H7 (cell line): ENCODE data around the genes HGD, RABL3 and FBXO40.

- RAMPAGE, long total RNA = no peak
Measured at GRCh38 chr3:120449504-120450218, 1.1 kb downstream of the FSTL1 start.

- RAMPAGE, long total RNA = no peak
Measured at GRCh38 chr3:120469339-120469988, 18.7 kb upstream of the FSTL1 start.

- RAMPAGE, long total RNA = no peak
Measured at GRCh38 chr3:120555443-120556585, 40.3 kb upstream of the NDUFB4 start.

DNA sequence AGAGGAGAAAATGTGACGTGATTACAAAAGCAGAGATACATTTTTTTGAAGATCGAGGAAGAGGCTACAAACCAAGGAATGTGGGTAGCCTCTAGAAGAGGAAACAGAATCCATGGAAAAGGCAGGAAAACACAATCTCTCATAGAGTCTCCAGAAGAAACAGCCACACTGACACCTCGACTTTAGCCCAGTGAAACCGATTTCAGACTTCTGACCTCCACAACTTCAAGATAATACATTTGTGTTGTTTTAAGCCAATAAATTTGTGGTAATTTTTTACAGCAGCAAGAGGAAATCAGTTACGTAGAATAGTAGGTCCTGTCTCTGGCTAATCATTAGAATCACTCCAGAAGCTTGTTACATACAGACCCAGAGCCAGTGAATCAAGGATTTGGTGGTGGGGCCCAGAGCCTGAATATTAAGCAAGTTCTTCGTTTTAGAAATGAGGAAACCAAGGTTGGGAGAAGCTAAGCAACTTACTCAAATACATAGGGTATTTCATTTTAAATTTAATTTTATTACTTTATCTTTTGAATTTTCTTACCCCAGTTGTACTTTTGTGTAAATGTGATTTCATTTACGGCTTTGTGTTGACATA, 2.3 kb downstream of the HGD start:
- RAMPAGE, long total RNA = no peak

DNA sequence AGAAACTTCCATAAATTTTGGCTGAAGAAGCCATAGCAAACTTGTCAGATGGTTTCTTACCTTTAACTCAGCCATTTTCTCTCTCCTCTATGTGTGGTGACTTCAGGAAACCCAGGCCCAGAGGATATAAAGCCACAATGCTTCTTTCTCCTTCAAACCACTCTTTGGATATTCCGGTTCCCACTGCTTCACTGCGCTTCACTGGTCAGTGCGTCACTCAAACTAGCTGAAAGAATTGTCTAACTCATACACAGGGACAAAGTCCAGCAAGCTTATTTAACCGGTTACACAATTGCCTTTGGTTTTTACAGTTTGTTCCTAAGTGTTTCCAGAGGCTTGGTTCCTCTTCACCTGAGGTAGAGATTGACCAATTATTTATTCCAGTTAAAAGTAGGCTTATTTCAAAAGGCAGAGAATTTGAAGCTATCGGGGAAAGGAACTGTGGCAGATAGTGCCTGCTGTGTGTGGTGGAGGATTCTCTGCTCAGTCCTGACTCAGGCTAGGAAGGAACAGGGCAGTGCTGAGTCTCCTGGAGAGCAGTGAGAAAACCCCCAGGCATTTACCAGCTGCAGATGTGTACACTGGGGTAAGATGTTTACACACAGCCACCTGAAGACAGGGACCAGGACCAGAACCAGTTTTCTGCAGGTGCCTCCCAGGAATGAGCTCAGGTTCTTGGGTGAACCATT, at the start of gene HGD:
HGD (minus strand) TSS at position 203 of the 689 bp plus-strand sequence.
- RAMPAGE, long total RNA = no peak

GRCh38 chr3:120741940-120742898, at the start of gene RABL3:
Gene RABL3, minus strand, starts transcription at chr3:120742516.
- RAMPAGE, long total RNA = start-site peak on the minus strand at chr3:120742515-120742537, 96 reads; start-site peak on the plus strand at chr3:120742756-120742773, 318 reads

- RAMPAGE, long total RNA = no peak
Measured at GRCh38 chr3:120833337-120833829, 74.6 kb upstream of the STXBP5L start.

DNA sequence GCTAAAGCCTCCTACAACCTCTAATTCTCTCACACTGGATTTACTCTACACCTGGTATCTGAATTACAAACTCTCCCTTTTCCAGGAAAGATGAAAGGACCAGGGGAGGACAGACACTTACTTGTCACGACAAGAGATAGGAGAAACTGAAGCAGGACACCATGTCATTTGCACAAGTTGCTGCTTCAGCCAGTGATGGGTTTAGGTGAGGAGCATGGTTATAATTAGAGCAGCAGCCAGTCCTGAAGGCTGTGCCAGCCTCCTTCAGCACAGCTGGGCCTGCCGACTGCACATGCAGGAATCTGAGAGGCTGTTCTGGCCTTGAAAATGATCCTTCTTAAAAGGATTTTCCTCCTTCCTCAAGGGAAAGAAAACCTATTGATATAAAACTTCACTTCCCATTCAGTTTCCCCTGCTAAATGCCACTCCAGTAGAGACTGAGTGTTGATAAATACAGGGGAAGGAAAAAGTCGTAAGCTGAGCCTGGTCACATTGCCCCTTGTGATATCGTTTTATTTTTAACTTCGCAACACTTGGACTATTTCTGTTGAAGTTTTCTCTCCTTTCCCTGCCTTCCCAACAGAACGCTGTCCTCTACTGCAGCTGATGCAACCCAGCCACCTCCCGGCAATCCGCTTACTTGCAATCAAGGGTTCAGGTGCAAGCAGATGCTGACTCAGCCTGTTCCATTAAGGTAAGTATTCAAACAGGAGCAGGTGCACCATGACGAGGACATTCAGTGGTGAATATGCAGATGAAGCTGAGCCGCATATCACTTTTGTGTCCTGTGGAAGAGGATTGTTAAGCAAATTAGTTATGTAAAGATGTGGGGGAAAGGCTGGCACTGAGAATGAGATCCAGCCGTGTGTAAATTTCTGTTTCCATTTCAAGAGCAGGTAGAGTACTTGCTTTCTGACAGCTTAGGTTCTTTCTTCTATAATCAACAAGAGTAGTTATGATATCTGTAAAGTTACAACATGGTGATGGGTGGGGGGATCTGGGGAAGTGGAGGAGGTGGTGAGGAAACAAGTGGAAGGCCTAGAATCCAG, at the start of gene FBXO40:
FBXO40 (plus strand) TSS at position 571 of the 1,049 bp plus-strand sequence.
- RAMPAGE, long total RNA = no peak

GRCh38 chr3:121648350-121649104, 12.2 kb downstream of the HCLS1 start:
- RAMPAGE, long total RNA = no peak

DNA sequence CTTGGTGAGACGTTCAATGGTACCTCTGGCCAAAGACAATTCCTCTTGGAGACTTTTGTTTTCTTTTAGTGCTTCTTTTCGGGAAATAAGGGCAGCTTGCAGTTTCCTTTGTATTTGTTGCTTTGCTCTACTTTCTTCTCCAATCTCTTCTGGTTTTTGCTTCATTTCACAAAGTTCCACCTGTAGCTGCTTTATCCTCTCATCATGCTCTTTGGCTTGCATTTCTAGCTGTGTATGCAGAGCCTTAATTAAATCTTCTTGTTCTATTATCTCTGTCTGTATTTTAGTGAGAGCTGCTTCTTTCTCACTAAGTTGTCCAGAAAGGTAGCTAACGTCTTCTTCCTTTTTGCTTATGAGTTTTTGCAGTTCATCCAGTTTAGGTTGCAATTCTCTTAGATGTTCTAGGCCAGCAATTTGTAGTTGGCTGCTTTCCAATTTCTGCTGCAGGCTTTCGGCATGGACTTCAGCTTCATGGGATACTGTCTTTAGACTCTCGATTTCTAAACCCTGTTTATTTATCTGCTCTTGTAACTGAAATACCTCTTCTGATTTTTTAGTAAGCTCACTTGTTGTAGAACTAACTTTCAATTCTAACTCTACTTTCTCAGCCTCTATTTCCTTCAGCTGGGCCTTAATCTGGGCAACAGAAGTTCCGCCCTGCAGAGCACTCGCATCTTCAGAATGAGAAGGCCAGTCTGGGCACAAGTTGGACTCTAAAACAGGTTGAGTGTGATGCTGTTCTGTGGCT, 35.4 kb upstream of the HCLS1 start:
- RAMPAGE, long total RNA = no peak

- RAMPAGE, long total RNA = no peak
Measured at GRCh38 chr3:121836034-121836404, 1.0 kb downstream of the EAF2 start.

DNA sequence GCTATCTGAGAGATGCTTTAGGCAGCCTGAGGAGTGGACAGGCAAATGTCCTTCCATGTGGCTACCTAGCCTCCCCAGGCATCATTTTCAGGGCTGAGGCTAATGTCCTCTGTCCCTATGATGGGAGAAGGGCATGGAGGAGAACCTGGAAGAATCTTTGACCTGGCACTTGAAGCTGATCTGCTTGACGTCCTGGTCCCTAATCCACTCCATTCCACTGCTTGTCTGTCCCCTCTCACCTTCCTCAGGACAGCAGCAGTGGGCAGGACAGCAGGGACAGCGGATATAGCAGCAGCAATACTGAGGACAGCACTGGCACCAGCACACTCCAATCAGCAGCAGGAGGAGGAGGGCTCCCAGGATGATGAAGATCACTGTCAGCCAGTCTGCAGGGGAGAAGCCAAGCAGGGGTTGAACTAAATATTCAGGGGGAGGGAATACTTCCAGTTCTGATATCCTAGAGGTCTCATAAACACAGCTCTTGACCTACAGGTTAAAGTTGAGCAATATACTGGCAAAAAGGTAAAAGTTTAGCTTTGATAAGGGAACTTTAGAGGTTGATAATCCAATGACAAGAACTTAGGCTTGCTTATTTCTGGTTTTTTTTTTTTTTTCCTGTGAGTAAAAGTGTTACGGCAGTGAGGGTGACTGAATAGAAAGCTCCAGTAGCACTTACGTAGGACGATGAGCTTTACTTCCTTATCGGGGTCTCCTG, 20.8 kb downstream of the ILDR1 start:
- RAMPAGE, long total RNA = no peak

DNA sequence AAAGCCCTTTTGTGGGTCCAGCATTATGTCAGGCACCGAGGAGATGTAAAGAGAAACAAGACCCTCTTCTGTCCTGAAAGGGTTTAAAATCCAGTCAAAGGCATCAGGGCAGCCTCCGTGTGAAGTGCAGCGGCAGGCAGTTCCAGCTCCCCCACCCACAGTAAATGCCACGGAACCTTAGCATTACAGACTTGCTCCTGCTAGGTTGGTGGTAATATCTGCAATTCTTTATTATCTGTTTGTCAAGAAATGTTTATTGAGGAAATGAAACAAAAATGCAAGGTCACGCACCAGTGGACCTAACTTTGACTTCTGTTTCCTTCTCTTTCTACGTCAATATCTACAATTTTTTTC, 19.1 kb downstream of the ILDR1 start:
- RAMPAGE, long total RNA = no peak

DNA sequence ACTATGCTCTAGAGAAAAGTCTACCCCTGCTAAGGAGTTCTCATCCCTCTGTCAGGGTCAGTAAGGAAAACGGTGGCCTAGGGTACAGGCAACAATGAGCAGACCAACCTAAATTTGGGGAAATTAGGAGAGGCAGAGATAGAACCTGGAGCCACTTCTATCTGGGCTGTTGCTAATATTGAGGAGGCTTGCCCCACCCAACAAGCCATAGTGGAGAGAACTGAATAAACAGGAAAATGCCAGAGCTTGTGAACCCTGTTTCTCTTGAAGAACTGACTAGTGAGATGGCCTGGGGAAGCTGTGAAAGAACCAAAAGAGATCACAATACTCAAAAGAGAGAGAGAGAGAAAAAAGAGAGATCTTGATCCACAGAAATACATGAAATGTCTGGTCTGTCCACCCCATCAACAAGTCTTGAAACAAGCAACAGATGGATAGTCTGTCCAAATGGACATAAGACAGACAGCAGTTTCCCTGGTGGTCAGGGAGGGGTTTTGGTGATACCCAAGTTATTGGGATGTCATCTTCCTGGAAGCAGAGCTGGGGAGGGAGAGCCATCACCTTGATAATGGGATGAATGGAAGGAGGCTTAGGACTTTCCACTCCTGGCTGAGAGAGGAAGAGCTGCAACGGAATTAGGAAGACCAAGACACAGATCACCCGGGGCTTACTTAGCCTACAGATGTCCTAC, 63.3 kb upstream of the CASR start:
- RAMPAGE, long total RNA = no peak

- RAMPAGE, long total RNA = no peak
Measured at GRCh38 chr3:122560851-122561050, 3.3 kb downstream of the PARP9 start.

GRCh38 chr3:122565036-122565352, 856 bp downstream of the DTX3L start:
- RAMPAGE, long total RNA = no peak

DNA sequence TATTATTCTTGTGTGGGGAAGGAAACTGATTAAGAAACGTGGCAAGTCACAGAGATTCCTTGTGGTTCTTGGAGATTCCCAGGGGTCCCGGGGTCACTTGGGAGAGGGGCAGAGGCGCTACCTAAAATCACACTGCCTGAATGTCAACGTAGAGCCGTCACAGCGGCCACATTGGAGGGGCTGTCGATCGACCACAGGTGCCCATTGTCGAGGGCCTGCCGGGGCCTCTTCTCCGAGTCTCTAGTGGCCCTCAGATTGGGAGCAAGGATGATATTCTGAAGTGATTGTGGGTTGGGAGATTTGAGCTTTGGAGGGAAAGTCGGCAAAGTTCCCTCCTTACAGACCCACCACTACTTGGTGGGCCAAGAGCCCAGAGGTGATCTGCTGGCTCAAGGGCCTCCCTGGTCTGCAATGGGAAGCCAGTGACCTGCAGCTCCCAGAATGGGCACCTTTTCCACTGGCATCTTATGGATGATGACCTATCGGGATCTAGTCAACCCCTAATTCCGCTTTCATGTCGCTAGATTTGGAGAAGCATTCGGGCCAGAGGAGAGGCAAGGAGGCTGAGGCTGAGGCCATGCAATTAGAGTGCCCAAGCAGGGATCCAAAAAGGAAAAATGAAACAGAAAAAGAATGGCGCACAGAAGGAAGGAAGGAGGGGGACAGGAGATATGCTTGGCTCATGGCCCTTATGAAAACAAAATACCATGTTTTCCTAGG, 964 bp downstream of the PARP14 start:
- RAMPAGE, long total RNA = no peak

DNA sequence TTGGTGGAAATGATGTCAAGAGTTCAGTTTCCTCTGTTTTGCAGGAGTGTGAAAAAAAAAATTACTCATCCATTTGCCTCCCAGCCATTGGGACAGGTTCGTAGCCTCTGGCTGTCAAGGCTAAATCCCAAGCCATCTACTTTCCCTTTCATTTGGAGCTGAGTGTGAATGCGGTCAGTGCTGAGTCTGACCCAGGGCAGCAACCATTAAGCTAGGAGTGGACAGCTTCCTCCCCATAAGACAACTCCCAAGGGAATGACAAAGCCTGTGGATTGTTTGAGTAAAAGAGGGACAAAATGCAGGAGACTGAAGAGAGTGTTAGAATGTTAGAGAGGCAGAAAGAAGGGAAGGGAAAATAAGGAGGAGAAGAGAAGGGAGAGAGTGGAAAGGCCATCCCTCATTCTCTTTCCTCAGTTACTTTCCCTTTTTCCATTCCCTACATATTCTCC, 33.7 kb downstream of the PARP14 start:
- RAMPAGE, long total RNA = no peak

DNA sequence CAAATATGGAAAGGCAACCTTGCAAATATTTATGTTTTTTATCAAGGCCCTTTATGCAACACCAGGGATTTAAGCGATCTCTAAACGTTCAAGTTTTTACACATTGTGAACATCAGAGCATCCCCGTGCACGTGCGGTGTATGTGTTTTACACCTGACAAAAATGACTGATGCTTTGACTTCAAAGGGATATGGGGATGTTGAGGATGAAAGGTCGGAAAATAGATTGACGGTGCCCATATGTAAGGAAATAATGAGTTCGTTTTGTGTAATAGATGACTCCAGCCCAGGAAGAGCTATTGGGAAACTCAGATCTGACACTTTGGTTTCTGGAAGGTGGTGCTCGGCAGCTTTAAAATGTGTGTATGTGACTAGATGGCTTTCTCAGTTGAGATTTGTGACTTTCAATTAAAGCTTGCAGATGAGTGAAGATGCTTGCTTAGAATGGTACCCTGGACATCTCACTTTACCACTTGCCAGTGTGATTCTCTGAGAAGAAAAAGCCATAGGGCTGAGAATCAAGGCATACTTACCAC, 906 bp downstream of the SLC49A4 start:
- RAMPAGE, long total RNA = no peak

DNA sequence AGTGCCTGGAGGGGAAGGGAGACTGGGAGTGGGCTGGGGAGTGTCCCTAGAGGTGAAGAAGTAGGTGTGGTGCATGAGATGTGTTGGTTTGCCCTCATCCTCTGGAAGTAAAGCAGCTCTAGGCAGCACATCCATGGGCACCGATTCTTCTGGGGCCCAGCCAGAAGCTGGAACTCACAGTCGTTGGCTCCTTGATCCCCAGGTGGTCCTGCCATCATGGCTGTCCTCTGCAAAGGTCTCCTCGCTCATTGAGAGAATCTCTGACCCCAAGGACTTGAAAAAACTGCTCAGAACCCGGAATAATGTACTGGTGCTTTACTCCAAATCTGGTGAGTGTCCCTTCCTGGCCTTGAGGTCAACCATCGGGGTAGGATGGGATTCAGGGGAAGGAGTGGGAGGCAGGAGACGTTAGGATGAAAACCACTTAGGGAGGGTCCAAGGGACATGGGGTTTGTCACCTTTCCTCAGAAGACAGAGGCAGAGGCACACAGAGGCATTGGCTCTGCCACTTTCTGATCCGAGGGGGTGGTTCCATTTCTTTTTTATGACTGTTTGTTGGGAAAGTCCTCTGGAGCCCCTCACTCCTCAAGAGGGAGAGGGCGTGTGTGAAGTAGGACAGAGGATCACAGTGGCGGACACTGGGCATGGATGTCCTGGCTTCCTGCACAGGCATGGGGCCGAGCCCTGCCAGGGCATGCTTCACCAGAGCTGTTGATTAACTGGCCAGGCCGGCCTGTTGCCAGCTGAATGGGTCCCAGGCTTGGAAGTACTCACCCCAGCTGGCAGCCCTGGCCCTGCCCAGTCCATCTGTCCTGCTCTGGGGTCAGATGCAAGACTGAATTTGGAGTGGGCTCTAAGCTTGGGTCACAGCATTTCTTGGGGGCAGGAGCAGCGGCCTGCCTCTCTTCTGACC, 22.4 kb downstream of the PDIA5 start:
- RAMPAGE, long total RNA = no peak